Skeletal muscle satellite cell (primary cell): ENCODE measurements around a stretch of chr10.

DNA sequence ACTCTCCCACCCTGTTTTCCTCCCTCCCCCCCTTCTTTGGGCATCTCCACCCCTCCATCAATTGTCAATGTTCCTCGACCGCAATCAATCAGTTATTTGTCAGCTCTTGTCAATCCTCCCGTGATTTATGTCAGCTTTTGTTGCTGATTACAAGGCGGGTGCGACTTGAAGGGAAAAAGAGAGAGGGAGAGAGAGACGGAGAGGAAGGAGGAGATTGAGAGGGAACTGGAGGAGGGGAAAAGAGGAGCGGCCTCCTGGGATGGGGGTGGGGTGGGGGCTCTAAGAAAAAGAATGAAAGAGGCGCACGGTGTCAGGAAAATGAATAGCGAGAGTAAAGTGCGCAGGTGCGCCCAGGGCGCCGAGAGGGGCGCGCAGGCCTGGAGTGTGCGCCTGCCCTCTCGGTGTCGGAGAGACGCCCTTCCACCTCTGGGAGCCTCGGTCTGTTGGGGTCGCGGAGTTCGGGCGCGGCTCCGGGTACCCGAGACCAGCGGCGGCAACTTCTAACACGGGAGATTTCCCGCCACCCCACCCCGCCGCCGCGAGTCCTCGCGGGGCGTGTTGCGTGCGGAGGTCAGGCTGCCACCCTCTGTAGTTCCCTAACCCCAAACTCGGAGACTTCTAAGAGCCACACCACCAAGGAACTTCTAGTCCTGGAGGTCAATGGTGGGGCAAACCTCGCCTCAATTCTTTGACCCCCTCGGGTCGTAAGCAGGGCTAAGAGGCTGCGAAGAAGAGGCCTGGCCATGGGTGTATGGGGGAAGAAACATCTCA, 1.1 kb upstream of the ZNF503 start:
- CAGE, long polyA plus RNA = no peak

- CAGE, long polyA plus RNA = no peak
Observed at GRCh38 chr10:75464630-75465593, 33.5 kb downstream of the LRMDA start.

GRCh38 chr10:75612861-75613616, 181.6 kb downstream of the LRMDA start:
- CAGE, long polyA plus RNA = no peak

GRCh38 chr10:76033099-76034303, 602.1 kb downstream of the LRMDA start:
- CAGE, long polyA plus RNA = no peak

DNA sequence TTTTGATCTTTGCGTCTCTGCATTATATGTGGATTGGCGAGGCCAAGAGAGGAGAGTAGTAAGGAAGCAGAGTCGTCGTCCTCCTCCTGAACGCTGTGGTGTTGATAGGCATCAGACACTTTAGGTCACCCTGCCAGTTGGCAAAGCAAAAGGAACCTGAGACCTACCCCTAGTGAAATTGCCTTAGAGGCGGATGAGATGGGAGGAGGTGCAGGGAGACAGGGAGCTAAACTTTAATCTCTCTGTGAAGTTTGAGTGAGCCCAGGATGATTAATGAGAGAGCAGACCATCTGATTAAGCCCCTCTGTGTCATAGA, 683.9 kb downstream of the LRMDA start:
- CAGE, long polyA plus RNA = no peak

GRCh38 chr10:76150133-76151245, 719.1 kb downstream of the LRMDA start:
- CAGE, long polyA plus RNA = no peak

DNA sequence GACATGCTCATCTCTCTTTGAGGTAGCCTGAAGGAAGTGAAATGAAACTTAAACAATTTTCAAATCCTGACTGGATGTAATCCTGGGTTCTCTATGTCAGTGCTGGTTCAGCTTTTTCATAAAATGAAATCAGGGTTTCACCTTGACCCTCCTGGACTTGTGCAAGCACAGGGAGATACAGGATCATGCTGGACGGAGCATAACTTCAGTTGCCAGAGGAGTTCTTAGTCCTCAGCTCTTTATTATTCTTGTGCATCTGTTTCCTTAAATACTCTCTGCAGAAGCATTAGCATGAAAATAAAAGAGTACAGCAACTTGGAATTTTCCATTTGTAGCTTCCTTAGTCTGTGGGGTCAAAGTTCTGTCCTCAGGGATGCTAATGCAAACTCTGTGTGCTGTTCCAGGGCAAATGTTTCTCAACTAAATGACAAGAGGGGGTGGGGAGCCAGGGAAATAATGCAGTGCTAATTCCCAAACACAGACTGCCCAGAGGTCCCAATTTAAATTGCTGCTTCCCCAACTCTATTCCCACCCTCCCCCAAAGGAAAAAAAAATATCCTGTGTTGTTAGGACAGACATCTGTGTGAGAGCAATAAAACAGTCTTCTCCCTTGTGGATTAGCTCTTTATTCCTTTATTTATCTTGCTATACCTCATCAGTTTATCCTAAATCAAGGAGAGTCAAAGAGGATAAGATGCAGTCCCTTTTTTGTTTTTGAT, 904.9 kb downstream of the LRMDA start:
- CAGE, long polyA plus RNA = no peak

DNA sequence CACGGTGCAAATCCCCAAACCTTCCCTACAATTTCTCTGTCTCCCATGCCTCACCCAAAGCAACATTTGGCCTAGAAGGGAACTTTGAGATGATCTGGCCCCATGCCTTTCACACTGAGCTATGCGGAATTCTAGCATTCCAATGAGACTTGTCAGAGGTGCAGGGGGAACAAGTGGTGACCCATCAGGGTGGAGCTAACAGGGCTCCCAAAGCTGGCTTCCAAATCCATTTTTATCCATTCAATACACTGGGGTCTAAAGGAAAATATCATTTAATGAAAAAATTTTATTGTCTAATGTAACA, 1000.9 kb downstream of the LRMDA start:
- CAGE, long polyA plus RNA = no peak

- CAGE, long polyA plus RNA = no peak
Observed at GRCh38 chr10:77021728-77022307, 615.8 kb downstream of the KCNMA1 start.

DNA sequence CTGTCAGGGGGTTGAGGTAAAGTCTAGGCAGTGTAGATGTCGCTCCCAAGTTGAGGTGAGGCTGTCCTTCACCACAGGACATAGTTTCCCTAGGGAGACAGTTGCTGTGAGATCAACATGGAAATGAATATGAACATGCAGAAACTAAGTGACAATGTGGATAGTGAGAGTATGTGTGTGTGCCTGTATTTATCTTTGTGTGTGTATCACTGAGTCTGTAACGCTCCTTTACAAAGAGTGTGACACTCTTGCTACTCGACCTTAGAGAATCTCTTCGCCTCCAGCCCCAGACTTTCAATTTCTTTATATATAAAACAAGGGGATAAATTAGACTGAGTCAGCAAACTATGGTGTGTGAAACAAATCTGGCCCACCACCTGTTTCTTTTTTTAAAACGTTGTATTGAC, 240.6 kb downstream of the KCNMA1 start:
- CAGE, long polyA plus RNA = no peak

- CAGE, long polyA plus RNA = no peak
Observed at GRCh38 chr10:77417309-77417782, 220.3 kb downstream of the KCNMA1 start.

- CAGE, long polyA plus RNA = no peak
Observed at GRCh38 chr10:77479937-77480727, 157.5 kb downstream of the KCNMA1 start.

DNA sequence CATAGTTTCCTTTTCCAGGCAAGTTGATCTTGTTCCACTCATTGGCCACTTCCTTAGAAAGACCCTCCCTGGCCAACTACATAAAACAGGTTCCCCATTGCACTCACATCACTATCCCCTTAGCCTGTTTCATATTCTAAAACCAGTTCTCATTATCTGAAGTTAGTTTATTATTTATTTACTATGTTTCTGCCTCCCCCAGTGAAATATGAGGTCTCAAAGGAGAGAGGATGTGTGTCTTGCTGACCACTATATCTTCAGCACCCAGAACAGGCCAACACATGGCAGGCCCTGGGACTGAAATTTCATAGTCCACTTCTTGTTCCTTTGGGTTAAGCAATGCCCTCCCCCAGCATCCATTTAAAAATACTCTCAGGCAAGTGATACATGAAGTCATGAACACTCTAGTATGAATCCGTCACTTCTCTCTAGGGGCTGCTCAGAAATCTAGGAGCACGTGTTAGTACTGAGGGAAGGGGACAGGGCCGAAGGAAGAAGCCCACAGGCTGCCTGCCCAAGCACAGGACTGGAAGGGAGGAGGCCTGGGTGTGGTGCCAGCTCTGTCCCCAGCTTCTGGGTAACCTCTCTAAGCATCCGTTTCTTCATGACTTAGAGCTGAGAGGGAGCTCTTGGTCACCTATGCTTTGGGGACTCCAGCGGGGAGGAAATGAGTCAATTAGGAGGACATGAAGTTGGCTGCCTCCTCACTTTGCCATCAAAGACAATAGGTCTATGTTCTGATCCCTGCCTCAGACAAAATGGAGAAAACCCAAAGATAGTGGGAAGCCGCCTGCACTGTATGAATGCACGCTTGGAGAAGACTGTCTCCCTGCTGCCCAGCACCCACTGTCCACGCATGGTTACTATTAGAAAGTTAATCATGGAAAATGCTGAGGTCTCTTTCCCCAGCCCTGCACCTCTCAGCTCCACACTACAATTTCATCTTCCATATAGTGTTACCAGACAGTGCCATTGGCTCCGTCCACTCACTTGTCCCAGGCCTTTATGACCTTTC, 119.2 kb downstream of the KCNMA1 start:
- CAGE, long polyA plus RNA = no peak

GRCh38 chr10:77635333-77635828, 2.2 kb downstream of the KCNMA1 start:
- CAGE, long polyA plus RNA = no peak

DNA sequence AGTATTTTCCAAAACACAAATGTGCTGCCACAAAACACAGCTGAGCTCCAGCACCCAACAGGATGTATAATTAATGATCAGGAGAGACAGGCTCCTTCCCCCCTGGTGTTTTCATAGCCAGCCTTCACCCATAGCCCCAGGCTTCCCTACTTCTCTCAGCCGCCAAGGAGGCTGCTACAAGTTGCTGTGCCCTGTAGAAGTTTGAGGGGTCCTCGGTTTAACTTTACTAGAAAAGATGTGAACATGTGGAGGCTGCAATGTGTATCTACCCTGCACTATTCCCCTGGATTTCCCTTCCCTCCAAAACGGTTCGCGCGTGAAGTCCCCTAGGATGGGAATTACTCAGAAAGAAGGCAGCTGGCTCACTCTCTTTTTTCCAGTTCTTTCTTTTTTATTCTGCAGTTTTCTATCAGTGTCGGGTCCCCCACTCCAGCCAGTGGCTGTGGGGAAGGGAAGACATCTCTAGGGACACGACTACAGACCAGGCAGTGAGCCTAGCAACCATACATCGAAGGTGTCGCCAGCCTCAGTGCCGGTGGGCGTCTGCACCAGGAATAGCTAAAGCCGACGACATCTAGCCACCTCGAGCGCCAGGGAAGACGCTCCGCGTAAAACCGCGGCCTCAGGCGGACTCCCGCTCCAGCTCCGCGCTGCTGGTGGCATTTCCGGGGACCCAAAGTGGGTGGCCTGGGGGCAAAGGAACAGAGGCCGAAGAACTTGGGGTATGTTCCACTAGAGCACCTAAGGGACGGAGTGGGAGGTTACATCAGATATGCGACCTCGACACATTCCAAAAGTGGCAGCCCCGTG, 1.6 kb downstream of the KCNMA1 start:
- CAGE, long polyA plus RNA = no peak

- CAGE, long polyA plus RNA = no peak
Observed at GRCh38 chr10:77710699-77711822, 73.5 kb upstream of the KCNMA1 start.

- CAGE, long polyA plus RNA = no peak
Observed at GRCh38 chr10:77843254-77843946, 83.2 kb downstream of the DLG5 start.

- CAGE, long polyA plus RNA = no peak
Observed at GRCh38 chr10:77875316-77876170, 51.0 kb downstream of the DLG5 start.

DNA sequence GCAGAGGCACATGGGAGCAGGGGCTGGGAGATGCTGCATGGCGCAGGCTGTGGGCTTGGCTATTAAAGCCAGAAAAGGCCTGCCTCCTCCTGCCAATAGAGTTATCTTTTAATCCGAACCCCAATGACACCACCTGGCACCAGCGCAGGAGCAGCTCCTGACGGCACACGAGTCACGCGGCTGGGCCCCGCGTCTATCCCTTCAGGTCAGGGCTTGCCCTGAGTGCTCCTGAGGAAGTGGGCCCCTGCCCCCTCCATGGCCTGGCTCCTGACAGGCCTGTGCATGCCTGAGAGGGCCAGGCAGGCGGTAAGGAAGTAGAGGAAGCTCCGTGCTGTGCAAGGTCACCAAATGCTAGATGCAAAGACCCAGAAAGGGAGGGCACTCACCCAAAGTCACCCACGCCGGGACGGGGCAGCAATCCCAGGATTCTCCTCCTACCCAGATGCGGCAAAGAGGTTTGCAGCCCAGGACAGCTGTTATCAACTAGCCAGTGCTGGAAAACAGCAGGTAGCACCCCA, 28.0 kb downstream of the DLG5 start:
- CAGE, long polyA plus RNA = no peak

- CAGE, long polyA plus RNA = no peak
Observed at GRCh38 chr10:77899091-77899571, 27.4 kb downstream of the DLG5 start.